ENCODE results near the genes TEX43 and PRRC1.

GRCh38 chr5:124677263-124677477, 69.3 kb downstream of the ZNF608 start:
- RRBS, result no CpG with 5 or more reads among the region's 2 CpGs

DNA sequence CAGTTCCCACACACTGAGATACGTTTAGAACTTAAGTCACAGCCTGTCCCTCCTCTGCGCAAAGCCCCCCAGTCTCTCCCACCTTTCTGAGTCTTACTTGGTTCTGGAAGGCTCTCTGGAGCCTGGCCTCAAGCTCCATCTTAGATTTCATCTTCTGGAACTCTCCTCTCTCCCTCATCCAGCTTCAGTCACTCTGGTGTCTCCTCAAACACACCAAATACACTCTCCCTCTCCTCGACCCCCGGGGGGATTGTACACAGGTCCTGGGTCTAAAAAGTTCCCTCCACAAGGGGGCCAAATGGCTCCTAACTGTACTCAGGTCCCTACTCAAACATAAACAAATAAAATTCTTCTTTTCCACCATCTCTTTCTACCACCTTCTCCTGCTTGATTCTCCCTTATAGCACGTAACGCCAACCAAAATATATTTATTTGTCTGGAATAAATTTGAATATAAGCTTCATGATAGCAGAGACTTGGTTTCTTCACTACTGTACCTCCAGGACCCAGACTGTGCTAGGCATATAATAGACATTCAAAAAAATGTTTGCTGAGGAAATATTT, 21.5 kb downstream of the ZNF608 start:
- RRBS, result no CpG with 5 or more reads among the region's 6 CpGs

DNA sequence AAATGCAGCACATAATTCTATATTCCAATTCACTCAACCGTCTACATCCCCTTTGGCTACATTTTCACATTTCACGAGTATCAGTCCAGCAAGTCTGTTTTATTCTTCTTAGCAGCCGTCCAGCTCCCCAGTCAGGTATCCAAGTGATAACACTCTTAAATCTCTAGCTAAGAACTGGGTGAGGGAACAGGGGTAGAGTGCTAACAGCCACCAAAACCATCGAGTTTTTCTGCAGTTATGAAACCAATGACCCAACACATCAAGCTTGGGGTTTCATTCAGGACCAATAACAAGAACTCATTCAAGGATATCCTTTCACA, 3.3 kb downstream of the ZNF608 start:
- RRBS, result no CpG with 5 or more reads among the region's 4 CpGs

DNA sequence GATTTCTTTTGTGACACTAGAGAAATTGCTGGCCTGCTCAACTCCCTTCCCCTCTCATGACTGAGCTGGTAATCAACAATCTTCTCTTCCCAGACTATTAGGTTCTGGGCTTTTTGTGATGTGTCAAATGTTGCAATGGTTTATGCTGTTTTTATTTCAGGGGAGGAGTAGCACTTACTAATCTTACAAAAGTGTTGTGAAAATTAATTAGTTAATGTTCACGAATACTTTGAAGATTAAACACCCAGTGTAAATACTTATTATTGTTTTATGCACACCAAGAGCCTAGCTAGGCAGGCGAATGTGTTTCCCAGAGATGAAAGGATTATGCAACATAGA, 280.5 kb upstream of the ZNF608 start:
- RRBS, result no CpG with 5 or more reads among the region's 2 CpGs

DNA sequence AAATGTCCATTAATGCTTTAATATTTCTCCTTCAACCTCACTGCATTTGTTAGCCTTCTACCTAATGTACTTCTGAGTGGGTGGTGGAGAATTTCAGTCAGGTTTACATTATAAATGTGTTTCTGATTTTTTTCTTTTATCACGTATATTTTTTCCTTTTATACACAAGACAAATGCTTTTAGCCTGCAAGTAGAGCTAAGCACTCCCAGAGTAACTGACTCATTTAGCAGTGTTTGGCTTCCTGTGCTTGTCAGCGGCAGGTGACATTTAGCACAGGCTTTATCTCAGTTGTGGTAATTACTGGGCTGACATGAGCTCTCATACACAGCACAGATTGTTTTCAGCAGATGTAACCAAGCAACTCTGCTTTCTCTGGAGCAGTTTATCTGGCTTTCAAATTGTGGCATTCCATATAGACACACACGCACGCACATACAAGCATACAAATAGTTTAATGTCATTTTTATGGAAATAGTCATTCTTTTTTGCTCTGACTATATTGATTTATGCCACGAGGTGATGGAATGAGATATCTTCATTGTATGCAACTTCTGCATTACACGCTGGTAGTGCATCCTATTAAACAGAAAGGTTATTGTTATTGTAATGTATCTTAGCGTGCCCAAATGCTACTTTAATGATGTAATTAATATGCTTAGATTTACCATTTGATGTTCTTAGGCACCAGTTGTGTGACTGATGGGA, 379.1 kb upstream of the GRAMD2B start:
- RRBS, result no CpG with 5 or more reads among the region's 7 CpGs

GRCh38 chr5:126280990-126281563, 142.1 kb upstream of the GRAMD2B start:
- RRBS, result no CpG with 5 or more reads among the region's 3 CpGs

DNA sequence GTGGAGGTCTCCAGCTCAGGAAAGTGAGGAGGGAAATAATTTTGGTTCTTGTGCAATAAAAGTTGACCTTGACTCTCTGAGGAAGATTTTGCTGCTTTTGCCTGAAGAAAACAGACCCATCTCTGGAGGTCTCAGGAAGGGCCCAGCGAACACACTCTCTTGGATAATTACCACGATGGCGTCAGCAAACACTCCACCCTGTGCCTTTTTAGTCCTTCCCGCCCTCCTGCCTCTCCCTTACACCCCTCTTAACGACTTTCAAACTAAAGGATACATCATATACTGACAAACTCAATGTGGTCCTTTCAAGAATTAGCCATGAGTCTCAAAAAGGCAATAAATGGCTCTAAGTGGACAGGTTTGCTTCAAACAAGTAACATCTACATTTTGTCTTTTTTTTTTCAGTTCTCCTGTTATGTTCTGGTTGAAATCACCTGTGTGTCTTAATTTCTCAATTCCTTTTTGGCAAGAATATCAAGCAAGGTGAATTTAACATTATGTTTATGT, 69.9 kb downstream of the GRAMD2B start:
- RRBS, result no CpG with 5 or more reads among the region's 5 CpGs

DNA sequence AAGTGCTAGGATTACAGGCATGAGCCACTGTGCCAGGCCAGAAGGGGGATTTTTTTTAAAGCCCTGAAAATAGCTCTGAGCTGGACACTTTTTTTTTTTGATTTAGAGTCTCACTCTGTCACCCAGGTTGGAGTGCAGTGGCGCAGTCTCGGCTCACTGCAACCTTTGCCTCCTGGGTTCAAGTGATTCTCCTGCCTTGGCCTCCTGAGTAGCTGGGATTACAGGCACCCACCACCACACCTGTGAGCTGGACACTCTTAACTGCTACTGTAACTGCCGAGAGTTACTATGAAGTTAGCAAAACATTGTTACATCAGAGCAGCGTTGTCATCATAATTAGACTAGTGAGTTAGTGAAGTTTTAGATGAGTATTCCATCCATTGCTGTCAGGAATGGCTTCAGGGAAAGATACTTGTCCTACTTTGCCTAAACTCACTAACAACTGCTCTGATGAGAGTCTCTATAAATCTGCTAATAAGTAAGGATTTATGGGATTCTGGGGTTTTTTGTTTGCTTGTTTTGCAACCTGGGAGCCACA, at the start of gene TEX43:
TEX43 (plus strand) TSS at position 363 of the 538 bp plus-strand sequence.
- RRBS, result no CpG with 5 or more reads among the region's 4 CpGs

GRCh38 chr5:126777982-126779093, 1.4 kb downstream of the LMNB1 start:
- RRBS, result 6% methylated on average over 2 of the region's 73 CpGs

DNA sequence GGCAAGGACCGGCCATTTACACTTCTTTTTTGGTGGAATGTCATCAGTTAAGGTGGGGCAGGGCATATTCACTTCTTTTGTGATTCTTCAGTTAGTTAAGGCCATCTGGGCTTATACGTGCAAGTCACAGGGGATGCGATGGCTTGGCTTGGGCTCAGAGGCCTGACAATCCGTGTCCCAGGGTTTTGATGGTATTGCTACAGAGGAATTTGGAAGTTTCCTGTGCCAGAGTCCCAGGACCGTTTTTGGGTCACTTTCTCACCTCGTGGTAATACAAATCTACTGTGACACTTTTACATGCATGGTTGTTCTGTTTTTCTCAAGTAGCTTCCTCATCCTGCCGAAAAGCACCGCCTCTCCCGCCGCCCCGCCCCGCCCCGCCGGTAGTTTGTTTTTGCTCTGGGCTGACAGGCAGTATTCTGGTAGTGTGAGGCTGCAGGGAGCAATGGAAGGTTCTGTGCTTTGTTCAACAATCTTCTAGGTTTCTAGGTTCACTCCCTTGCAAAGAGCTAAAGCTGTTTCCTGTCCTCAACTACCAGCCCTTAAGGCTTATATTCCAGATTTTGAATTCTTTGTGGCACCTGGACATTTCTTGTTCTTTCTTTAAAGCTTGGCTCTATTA, 68.7 kb downstream of the LMNB1 start:
- RRBS, result no CpG with 5 or more reads among the region's 14 CpGs

DNA sequence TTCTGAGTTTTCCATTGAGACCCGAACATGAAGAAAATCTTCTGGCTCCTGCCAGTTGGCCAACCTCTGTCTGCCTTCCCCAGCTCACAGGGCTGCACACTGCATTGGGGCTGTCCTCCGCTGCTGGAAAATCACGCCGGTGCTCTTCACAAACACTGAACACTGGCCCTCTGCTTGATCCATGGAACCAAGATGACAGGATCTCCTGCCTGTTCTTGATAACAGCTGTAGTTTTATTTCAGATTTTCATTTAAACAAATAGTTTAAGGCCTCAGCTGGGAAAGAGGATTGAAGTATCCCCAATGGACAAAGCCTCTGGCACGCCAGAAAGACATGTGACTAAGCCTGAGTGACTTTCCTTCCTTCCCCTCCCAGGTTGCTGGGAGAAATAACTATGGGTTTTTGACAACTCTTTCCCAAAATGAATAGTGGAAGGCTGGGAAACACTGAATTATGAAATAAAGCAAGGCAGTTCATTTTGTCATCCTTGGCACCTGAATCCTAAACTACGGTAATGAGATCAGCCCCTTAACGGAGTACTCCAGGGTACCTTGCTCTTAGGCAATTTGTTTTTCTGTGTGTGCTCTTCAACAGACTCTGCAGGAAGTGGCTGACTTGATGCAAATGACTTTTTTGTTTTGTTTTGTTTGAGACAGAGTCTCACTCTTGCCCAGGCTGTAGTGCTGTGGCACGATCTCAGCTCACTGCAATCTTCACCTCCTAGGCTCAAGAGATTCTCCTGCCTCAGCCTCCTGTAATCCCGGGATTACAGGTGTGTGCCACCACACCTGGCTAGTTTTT, 75.1 kb downstream of the LMNB1 start:
- RRBS, result no CpG with 5 or more reads among the region's 9 CpGs

- RRBS, result no CpG with 5 or more reads among the region's 11 CpGs
Measured at GRCh38 chr5:126919108-126920092, 111.0 kb downstream of the MARCHF3 start.

- RRBS, result no CpG with 5 or more reads among the region's 2 CpGs
Measured at GRCh38 chr5:126961665-126962351, 68.5 kb downstream of the MARCHF3 start.

DNA sequence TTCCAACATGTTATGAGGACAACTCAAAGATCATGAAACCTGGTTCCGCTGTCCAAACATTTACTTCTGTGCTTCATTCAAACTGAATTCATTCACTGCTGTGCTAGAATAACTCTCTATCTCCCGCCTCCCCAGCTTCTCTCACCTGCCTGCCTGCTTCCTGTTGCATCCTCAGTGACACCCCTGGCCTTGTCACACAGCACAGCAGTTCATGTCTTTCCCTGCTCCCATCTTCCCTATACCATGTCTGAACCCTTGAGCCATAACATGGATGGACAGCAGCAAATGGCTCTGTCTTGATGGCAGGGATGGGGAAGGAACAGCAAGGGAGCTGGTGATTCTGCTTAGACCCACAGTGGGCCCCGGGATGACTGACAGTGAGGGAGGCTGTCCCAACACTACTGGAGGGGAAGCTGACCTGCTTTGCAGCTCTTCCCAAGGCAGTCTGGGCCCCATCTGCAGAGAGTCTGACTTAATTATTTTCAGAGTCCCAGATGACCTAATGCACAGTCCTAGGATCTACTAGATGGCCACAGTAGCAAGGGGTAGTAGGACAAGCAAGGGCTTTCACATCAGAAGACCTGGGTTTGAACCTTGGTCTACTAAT, 48.2 kb downstream of the MARCHF3 start:
- RRBS, result no CpG with 5 or more reads among the region's 3 CpGs

- RRBS, result no CpG with 5 or more reads among the region's 12 CpGs
Measured at GRCh38 chr5:127029420-127029834, 931 bp downstream of the MARCHF3 start.

- RRBS, result 3% methylated on average over 8 of the region's 24 CpGs
Measured at GRCh38 chr5:127289860-127290450, 641 bp upstream of the MEGF10 start.

GRCh38 chr5:127298540-127299193, 8.1 kb downstream of the MEGF10 start:
- RRBS, result no CpG with 5 or more reads among the region's 8 CpGs

DNA sequence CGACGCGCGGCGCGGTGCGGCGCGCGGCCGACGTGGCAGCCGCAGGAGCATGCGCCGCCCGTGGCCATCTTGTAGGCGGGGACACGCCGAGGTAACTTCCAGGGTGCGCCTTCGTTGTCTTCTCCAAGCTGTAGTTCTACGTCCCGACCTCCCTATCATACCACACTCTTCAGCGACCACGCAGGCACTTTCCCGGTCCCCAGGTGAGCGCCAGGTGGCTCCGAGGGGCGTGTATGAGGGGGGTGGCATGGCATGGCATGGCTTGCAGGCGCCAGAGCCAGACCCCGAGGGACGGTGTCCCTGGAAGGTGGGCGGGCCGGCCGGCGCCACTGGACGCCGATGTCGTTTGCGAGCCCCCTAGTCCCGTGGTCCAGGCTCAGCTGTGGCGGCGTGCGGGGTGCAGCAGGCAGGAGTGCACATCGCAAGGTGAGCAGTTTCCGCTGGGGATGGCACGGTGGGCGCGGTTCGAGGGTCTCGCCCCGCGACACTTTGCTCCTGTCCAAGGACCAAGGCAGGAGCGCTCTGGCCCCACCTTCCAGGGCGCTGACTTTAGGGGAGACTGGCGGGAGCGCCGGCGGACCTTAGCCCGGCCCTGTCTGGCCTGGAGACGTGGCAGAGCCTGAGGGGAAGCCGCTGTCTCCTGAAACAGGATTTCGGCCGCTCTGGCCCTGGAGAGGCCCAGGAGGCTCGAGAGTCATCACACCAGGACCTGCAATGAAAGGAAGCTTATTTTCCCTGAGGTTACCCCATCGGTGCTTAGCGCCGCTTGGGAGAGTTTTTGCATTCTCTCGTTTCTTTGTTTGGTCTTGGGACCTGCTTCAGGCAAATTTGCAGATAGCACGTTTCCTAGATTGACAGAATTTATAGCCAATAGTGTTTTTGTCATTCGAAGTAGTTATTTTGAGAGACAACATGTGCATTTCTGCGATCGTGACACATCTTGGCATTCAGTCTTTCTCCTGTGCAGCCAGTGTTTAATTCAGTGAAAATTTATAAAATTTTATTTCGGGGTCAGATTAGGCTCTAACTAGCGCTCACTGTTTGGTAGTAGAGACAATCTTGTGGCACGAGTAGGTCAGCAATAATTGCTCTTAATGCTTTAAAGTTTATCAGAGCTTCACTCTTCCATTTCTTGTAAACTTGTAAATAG, at the start of gene PRRC1:
PRRC1 (plus strand) TSS at position 67 of the 1,150 bp plus-strand sequence.
- RRBS, result no CpG with 5 or more reads among the region's 76 CpGs

DNA sequence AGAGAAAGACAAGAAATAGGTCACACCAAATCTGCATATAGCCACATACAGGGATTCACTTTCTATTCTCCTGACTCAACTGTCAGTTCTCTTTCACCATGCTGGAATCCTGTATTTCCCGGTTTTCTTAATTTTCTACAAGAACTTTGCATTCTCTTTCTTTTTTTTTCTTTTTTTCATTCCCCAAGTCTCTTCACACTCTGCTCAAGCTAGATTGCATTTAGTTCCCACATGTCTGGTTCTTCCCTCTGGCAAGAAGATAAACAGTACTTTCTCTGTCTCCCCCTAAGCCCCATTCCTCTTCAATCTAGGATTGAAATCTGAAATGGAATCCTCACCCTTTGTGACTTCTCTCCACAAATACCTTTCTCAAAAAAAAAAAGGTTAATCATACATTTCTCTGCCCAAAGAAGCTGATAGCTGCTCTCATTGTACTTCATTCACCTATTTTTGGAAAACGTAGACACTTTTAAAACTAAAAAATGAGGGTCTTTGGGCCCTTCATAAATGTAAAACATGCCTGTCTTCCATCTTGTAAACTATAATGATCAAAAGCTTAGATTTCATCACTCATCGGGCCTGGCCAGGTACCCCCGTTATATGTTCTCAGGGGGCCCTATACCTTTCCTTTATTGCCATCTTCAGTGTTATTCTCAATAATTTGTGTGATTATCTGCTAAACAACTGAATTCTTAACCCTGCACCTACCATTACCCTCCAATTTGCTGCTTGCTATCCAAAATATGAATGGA, 64.0 kb upstream of the SLC12A2 start:
- RRBS, result no CpG with 5 or more reads among the region's 4 CpGs

- RRBS, result no CpG with 5 or more reads among the region's 6 CpGs
Measured at GRCh38 chr5:128081162-128081871, 2.2 kb upstream of the SLC12A2 start.